HEK293 (cell line): ENCODE results near the genes UBE2F and TRAF3IP1.

DNA sequence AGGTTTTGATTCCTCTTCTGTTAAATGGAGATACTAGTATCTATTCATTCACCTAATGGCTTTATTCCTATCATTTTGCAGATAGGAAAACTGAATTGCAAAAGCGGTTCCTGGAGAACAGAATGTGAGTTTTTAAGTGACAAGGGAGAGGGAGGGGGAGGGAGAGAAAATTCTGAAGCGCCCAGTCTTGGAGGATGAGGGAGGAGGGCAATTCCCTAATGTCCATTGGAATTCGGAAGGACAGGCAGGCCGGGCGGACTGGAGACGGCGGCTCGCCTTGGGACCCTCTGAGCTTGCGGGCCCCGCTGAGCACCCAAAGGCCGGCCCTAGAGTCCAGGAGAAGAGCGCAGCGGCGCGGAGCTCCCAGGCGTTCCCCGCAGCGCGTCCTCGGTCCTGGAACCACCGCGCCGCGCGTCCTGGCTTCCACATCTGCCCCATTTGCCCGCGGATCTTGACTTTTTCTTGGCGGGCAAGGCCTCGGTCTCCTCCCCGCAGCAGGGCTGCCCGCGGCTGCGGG, 807 bp upstream of the MLPH start:
- PRO-cap, result no peak
- RRBS, 2 experiments, result 44% methylated on average over 8 of the region's 33 CpGs; no CpG with 5 or more reads in 1 of the 2 experiments

- PRO-cap, result no peak
- RRBS, 2 experiments, result no CpG with 5 or more reads among the region's 11 CpGs
These were observed 11.3 kb downstream of the MLPH start for GRCh38 chr2:237498309-237498780.

DNA sequence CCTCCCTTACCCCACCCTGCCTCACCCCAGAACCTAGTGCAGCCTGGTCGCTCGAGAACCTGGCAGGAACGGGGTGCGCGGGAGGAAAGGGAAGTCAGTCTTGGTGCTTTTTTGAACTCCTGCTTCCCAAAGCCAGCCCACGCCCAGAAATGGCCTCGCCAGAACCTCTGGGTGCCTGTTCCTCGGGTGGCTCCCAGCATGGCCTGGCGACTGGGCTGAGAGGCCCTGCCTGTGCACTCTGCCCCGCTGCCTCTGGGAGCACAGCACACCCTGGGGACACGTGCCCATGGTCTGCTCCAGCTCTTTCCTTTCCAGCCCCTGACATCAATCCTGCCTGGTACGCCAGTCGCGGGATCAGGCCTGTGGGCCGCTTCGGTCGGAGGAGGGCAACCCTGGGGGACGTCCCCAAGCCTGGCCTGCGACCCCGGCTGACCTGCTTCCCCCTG, 346 bp downstream of the PRLH start:
- PRO-cap, result no peak
- RRBS, 2 experiments, result no CpG with 5 or more reads among the region's 20 CpGs

DNA sequence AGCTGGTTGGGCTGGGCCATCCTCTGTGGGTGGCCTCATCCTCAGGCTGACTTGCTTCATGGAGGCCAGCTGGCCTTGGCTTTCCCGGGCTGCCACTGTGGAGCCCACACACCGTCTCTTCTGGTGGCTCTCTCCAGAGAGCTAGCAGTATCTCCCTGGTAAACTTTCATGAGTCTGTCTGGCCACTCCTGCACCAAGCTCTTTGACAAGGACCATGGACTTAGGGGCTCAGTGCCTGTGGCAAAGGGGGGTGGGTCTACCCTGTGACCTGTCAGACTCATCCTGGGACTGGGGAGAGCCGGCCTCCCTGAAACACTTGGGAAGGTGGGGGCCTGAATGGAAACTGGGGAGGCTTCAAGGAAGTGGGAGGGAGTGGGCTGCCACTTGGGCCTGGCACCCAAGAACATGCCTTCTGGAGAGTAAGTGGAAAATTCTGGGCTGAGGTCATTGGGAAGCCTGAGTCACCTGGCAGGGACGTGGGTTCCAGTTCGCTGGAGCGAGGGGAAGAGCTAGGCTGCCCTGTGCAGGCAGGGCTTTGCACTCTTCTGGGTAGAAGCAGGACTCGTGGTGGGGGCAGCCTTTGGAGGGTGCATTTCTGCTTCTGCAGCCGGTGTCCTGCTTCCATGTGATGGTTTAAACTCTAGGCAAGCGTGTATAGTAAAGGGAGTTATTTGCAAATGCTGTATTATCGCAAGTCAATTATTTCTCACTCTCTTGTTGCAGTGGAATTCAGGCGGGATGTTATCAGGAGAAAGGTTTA, 3.6 kb downstream of the LRRFIP1 start:
- PRO-cap, result no peak
- RRBS, 2 experiments, result no CpG with 5 or more reads among the region's 11 CpGs

- PRO-cap, result no peak
- RRBS, 2 experiments, result no CpG with 5 or more reads among the region's 10 CpGs
These were observed 59.5 kb downstream of the LRRFIP1 start for GRCh38 chr2:237686792-237687293.

GRCh38 chr2:237699733-237700462, 72.5 kb downstream of the LRRFIP1 start:
- PRO-cap, result no peak
- RRBS, 2 experiments, result no CpG with 5 or more reads among the region's 22 CpGs

DNA sequence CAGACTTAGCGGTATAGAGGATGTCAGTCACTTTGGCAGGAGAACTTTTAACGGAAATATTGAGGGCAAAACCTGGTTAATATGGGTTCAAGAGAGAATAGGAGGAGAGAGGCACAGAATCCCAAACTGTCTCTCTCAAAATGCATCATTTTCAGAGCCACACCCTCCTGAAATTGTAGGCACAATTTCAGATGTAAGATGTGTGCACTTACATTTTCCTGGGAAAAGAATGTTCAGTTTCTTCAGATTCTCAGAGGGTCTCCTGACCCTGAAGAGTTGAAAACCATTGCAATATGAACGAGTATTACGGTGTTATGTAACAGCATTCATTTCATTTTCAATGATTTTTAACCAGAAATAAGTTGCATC, 76.5 kb upstream of the RBM44 start:
- PRO-cap, result no peak
- RRBS, 2 experiments, result no CpG with 5 or more reads among the region's 4 CpGs

DNA sequence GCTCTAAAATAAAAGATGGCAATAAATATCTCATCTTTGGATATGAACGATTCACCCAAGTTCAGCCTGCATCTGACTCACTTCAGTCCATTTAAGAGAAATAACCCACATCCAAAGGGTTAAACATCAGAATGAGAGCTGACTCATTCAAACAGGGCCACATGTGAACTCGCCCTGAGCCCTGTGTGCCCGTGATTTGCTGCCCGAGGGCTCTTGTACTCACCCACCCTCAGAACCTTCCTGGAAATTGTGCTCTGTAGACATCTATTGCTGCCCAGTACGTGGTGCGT, 67.0 kb upstream of the RBM44 start:
- PRO-cap, result no peak
- RRBS, 2 experiments, result no CpG with 5 or more reads among the region's 6 CpGs

GRCh38 chr2:237763834-237764333, 34.7 kb upstream of the RBM44 start:
- PRO-cap, result no peak
- RRBS, 2 experiments, result no CpG with 5 or more reads among the region's 10 CpGs

DNA sequence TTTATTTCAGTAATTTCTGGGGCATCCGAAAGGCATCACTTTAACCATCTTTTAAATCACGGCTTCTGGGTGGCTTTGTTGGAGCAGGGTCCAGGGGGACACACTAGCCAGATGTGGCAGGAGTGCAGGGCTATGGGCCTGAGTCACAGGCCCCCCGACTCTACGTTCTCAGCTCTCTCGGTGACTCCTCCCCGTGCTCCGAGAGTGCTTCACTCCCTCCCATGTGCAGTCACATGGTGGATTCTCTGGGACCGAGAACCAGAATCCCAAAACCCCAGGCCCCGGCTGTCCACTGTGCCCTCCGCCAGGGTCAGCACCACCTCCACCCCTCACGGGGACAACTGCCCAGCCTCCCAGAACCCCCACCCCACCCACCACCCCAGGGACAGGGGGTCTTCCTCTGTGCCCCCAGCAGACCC, 4.2 kb downstream of the RAMP1 start:
- PRO-cap, result no peak
- RRBS, 2 experiments, result no CpG with 5 or more reads among the region's 11 CpGs

DNA sequence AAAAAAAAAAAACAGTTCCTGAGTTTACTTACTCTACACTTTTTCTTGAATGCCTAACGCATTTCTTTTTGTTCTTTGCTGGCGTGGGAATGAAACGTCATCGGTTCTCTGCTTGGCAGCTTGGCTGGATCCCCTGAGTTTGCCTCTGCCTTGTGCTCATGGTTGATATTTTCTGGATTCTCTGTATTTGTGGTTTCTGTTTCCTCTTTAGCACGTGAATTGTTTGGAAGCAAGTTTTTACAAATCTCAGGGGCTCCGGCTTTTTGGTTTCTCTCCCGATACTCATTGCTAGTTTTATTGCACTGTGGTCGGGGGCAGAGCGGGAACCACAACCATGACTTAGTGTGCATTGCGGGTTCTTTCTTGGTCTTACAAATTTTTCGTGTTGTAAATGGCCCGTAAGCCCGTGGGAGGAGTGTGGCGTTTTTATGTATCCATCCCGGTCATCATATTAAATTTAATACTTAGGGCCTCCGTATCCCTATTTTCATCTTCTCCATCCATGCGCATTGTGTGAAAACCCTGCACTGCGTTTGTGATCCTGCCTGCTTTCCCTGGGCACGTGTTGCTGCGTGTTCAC, 9.3 kb downstream of the RAMP1 start:
- PRO-cap, result no peak
- RRBS, 2 experiments, result no CpG with 5 or more reads among the region's 20 CpGs

DNA sequence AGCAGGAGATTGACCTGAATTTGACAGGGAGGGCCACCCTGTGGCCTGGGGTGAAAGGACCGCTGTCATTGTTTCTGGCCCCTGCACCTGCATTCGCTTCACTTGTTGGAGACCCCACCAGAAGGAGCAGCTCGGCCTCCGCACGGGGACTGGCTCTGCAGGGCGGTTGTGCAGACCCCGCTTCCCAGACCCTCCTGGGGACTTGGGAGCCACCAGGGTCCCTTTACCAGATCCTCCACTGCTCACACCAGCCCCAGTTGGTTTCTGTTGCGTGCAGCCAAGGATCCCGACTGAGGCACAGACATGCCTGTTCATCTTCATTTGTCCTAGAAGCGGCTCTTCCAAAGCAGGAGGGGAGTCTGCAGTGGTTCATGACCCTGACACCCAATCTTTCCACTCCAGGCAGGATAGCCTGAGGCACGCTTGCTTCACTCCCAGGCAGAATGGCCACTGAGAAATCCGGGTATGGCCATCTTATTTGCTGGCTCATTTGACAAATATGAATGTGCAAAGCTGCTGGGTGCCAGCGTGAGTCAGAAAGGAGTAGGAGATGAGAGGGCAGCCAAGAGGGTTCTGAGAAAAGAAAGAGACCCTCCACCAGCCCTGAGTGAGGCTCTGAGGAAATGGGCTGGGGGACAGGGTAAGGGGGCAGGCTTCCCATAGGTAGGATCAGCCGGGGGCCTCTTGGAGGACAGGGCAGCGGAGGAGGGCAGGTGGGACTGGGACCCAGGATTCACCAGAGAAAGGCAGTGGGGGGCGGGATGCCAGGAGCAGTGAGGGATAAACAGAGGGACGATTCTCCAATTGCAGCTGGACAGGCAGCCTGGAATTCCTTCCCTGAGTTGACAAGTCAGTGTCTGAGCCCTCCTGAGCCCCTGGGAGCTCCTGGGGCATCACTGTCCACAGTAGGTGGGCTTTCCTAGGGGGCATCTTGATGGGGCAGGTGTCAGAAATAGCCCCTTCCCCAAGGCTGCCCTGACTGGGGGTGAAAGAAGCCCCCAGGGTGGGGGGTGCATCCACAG, 15.1 kb downstream of the RAMP1 start:
- PRO-cap, result no peak
- RRBS, 2 experiments, result no CpG with 5 or more reads among the region's 17 CpGs

- PRO-cap, result no peak
- RRBS, 2 experiments, result no CpG with 5 or more reads among the region's 12 CpGs
These were observed 22.2 kb downstream of the RAMP1 start for GRCh38 chr2:237881505-237882051.

DNA sequence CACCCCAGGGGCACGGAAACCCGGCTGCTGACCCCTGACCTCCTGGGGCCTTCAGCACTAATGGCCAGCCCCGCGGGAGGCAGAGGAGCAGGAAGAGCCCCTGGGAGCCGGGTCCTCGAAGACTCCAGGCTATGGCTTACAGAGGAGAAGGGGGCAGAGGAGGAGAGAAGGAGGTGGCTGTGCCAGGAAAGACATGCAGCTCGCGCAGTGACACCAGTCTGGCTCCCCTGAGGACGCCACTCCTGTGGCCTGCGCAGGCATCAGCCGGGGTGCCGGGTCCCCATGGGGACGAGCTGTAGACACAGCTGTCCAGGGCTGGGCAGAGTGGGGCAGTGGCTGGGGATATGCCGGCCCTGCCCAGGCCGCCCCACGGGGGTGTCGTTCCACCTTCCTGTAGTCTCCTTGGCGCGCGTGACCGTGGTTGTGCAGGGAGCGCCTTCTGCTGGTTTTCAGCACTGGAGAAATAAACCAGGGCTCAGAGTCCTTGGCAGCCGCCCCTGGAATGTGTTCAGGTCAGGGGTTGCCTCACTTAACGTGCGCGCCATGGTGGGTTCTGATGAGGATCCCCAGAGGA, 26.5 kb downstream of the RAMP1 start:
- PRO-cap, result no peak
- RRBS, 2 experiments, result 80 to 88% methylated on average over 8 of the region's 26 CpGs

GRCh38 chr2:237902631-237903118, 43.3 kb downstream of the RAMP1 start:
- PRO-cap, result no peak
- RRBS, 2 experiments, result no CpG with 5 or more reads among the region's 8 CpGs

GRCh38 chr2:237966480-237967247, at the start of gene UBE2F:
TSS of gene UBE2F (plus strand) at chr2:237967014.
- PRO-cap, result unidirectional peak, minus-strand start at chr2:237966559; bidirectional peak, plus-strand start at chr2:237967014, minus-strand start at chr2:237966761
- RRBS, 2 experiments, result 1 to 2% methylated on average over 34 of the region's 92 CpGs

GRCh38 chr2:238220806-238221298, 17.4 kb upstream of the ILKAP start:
- PRO-cap, result no peak
- RRBS, 2 experiments, result 88 to 100% methylated on average over 1 to 2 of the region's 9 CpGs

- PRO-cap, result no peak
- RRBS, 2 experiments, result no CpG with 5 or more reads among the region's 16 CpGs
These were observed 8.7 kb downstream of the HES6 start for GRCh38 chr2:238231203-238231418.

DNA sequence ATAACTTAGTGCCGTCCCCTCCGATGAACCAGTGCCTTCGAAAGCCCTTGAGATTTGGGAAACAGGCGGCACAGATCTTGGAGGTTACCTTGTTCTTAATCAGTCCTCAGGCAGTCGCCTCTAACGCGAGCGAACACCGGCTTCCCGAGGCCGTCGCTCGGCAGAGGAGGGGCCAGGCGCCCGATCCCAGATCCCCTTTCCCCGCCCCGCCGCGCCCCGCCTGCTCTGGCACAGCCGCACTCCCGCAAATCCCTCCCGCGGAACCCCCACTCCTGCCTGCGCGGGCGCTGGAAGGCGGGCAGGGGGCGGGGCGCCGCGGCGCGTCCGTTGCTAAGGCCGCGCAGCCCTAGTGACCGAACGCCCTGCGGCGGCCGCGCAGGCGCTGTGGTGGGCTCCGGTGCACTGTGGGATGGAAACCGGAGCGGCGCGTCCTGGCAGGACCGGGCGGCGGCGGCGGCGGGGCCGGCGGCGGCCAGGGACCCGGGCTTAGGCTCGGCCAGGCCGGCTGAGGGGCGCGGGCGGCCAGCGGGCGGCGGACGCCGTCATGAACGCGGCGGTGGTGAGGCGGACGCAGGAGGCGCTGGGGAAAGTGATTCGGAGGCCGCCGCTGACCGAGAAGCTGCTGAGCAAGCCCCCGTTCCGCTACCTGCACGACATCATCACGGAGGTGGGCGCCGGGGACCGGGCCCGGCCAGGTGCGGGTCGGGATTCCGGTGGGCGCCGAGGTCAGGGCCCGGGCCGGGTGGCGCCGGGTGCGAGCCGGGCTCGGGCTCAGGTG, at the start of gene TRAF3IP1:
Gene TRAF3IP1 (plus strand): TSS at position 400 of the 778 bp plus-strand sequence.
- PRO-cap, result bidirectional peak, plus-strand start at position 400 of the sequence, minus-strand start at position 122 of the sequence
- RRBS, 2 experiments, result no CpG with 5 or more reads among the region's 99 CpGs

- PRO-cap, result no peak
- RRBS, 2 experiments, result no CpG with 5 or more reads among the region's 4 CpGs
These were observed 12.4 kb downstream of the TRAF3IP1 start for GRCh38 chr2:238332679-238333124.